Non-pigmented ciliary epithelial cell (primary cell): ENCODE measurements around the gene SNRNP48.

- RRBS: no CpG with 5 or more reads among the region's 12 CpGs
Observed at GRCh38 chr6:7058018-7058928, 49.5 kb upstream of the RREB1 start.

DNA sequence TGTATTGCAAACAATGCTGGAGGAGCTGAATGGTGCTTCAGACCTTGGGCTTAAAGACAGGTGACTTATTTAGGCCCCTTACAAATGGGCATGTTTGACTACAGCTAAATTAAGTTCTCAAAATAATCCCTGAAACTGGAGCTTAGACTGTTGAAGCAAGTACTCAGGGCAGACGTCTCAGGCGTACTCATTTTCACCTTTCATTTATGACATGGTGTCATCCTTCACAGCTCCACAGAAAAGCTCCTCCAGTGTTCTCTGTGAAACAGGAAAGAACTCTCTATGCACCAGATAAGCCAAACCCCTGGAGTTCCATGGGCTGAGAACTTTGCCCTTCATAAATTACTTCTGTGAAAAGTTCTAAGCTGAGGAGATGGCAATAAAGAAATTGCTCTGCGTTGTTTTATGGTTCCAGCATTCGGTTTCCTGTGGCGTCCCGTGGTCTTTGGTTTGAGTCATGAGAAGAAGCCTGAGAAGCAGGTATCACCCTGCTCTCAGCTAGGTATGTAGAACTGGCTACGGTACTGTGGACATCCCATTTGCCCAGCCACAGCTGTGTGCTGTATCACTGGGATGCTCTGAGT, 20.3 kb upstream of the RREB1 start:
- RRBS: no CpG with 5 or more reads among the region's 7 CpGs

DNA sequence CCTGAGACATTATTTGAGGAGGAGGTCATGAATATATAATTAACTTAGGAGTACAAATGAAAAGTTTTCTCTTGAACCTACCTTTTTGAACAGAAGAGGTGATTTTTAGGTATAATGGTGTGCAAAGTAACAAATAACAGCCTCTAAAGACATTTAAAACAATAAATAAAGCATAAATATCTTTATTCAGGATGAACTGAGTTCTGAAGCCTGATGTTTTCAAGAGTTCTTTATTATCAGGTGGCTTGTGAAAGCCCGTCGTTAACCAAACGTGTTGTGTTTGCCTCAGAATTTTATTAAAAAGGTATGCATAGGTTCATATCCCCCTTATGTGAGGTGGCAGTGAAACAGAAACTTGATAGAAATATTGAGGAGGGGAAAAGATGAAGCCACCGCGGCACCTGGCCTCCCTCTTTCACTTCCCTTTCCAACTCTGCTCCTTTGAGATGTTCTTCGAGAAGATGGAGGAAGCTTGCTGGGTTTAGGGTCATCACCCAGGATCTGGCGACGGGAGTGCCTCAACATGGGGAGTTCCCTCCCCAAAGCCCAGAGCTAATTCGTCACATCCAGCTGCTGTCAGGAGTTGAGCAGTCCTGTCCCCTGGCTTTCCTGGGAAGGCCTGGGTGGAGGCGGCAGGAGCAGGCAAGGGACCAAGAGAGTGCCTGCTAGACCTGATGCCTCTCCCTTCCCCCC, 29.0 kb downstream of the RREB1 start:
- RRBS: no CpG with 5 or more reads among the region's 10 CpGs

DNA sequence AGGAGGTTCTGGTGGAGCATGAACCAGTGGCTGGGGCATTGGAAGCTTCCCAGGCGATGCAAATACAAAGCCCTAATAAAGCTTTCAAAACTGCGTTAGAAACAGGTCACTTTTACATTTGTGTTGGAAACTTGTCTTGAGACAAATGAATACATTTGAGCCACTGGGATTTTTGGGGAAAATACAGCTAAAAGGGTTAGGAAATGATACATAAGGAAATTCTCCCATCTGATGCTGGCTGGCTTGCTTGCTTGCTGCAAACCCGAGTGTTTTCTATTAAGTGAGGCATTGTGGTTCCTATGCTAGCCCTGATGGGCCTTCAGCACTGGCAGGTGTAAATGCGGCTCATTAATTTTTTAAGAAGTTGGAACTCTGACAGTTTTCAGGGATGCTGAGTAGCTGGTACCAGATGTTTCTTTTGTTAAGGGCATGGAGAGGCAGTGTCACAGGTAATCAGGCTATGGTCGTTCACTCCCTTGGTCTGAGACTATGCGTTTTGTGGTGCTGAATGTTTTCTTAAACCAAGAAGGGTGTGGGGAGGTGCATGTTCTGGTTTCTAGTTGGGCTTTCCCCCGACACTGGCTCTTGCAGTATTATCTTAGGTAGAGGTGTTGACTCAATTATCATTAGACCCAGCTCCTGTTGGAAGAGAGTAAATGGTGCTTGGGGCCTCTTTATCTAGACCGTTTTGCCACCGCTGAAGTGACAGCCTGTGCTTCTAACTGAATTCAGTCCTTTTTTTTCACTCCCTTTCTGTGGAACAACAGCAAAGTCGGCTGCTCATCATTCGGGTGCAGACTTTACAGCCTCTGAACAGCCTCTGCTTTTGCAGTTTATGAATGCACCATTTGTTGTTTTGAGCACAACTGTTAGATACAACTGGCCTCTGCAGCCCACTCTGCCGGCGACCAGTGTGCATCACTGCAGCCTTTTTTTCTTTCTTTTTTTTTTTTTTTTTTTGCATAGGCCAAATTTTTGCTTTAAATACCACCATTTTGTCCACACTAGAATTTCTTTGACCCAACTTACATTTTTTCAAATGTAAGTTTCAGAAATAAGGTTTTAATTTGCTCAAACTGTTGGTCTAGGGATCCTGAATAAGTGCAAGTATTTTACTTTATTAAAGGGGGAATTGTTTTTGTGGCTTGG, 35.5 kb downstream of the RREB1 start:
- RRBS: no CpG with 5 or more reads among the region's 13 CpGs

DNA sequence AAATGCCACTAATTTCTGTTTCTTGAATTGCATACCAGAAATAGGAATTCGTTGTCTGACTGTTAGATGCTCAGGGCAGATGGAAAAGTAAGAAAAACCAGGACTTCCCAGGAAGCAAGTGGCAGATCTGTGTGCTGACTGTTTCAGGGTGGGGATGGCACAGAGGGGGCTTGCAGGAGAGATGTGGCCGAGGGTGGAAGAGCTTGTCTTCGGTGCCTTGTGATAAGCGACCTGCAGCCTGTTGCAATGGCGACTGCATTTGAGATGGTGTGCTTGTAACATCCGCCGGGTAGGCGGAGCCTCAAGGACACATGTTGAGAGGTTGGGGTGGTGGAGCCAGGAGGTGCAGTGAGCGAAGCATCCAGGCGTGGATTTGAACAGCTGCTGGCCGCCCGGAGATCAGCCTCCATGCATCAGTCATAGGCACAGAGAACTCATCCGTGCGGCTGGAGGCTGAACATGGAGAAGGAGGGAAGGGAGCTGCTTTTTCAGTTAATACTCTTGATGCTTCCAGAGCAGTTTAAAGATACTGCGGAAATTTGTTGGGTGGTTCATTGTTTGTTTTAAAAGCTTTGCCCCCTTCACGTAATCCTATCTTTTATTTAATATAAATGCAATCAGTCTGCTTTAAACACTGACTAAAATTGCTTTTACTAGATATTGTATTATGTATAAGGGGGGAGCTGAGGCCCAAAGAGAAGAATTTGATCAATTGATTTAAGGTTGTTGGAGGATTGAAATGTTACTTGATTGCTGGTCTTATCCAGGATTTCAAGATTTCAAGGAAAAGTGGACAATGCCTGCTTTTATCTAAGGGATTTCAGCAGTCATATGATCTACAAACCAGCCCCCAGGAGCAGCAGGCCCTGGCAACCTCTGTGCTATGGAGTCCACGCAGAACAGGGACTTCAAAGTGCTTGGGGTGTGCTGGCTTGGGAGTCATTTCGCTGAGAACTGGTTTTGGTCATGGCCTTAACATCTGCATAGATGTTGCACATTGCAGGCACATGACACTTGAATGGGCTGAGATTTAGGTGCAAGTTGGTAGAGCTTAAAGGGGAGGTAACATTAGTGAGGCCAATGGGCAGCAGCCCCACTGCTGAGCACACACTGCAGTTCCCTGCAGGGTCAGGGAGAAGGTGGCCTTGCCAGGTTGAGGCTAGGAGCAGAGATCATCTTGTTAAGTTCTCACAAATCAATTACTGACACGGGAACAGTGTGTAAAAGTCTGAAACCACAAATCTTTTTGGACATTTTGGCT, 43.3 kb downstream of the RREB1 start:
- RRBS: 69% methylated on average over 5 of the region's 19 CpGs

- RRBS: no CpG with 5 or more reads among the region's 6 CpGs
Observed at GRCh38 chr6:7165617-7166048, 57.9 kb downstream of the RREB1 start.

- RRBS: no CpG with 5 or more reads among the region's 18 CpGs
Observed at GRCh38 chr6:7166112-7167244, 58.7 kb downstream of the RREB1 start.

GRCh38 chr6:7238453-7239606, 74.2 kb downstream of the SSR1 start:
- RRBS: no CpG with 5 or more reads among the region's 16 CpGs

DNA sequence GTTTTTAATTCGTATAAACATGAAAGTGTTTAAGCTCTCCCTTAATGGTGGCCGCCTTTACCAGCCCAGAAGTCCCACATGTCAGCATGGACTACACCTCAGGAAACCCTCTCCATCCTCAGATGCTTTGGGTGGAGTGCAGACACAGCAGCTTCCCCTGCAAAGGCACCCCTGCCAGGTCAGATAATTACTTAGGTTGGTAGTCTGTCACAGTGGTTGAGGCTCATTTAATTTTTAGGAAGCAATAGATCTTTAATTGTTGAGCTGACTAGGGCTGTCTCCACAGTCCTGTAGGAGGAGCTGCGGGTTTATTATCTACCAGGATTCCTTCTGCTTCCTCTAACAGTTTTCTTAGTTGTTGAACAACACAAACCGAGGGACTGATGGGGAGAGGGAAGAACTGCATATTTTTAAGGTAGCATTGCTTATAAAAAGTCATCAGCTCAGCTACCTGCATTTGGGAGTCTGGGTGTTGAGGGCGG, 69.9 kb downstream of the SSR1 start:
- RRBS: no CpG with 5 or more reads among the region's 5 CpGs

DNA sequence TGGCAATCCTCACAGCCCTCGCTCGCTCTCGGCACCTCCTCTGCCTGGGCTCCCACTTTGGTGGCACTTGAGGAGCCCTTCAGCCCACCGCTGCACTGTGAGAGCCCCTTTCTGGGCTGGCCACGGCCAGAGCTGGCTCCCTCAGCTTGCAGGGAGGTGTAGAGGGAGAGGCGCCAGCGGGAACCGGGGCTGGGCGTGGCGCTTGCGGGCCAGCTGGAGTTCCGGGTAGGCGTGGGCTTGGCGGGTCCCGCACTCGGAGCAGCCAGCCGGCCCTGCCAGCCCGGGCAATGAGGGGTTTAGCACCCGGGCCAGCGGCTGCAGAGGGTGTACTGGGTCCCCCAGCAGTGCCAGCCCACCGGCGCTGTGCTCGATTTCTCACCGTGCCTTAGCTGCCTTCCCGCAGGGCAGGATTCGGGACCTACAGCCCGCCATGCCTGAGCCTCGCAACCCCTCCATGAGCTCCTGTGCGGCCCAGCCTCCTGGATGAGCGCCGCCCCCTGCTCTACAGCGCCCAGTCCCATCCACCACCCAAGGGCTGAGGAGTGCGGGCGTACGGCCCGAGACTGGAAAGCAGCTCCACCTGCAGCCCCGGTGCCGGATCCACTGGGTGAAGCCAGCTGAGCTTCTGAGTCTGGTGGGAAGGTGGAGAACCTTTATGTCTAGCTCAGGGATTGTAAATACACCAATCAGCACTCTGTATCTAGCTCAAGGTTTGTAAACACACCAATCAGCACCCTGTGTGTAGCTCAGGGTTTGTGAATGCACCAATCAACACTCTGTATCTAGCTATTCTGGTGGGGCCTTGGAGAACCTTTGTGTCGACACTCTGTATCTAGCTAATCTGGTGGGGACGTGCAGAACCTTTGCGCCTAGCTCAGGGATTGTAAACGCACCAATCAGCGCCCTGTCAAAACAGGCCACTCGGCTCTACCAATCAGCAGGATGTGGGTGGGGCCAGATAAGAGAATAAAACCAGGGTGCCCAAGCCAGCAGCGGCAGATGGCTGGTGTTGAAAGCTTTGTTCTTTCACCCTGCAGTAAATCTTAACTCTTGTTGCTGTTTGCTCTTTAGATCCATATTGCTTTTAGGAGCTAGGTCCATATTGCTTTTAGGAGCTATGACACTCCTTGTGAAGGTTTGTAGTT, 31.4 kb upstream of the SSR1 start:
- RRBS: no CpG with 5 or more reads among the region's 45 CpGs

- RRBS: 2% methylated on average over 11 of the region's 23 CpGs
Observed at GRCh38 chr6:7389149-7389590, 372 bp downstream of the CAGE1 start.

- RRBS: under 1% methylated on average over 23 of the region's 72 CpGs
Observed at GRCh38 chr6:7589825-7590906, at the start of gene SNRNP48. TSS of gene SNRNP48 (plus strand) at chr6:7590198.

DNA sequence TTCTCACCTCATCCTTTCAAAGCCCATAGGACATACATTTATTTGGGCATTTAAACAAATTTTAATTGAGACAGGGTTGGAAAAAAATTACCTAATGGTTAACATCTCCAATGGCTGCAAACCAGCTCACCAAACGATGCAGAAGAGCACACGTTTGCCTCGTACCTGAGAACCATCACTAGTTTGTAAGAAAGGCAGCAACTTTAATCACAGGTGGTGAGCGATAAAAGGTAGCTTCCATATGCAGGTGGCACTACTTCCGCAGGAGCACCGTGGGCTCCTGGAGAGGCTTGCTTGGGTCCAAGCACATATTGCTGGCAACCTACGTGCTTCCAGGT, 31.2 kb downstream of the TXNDC5 start:
- RRBS: no CpG with 5 or more reads among the region's 7 CpGs

DNA sequence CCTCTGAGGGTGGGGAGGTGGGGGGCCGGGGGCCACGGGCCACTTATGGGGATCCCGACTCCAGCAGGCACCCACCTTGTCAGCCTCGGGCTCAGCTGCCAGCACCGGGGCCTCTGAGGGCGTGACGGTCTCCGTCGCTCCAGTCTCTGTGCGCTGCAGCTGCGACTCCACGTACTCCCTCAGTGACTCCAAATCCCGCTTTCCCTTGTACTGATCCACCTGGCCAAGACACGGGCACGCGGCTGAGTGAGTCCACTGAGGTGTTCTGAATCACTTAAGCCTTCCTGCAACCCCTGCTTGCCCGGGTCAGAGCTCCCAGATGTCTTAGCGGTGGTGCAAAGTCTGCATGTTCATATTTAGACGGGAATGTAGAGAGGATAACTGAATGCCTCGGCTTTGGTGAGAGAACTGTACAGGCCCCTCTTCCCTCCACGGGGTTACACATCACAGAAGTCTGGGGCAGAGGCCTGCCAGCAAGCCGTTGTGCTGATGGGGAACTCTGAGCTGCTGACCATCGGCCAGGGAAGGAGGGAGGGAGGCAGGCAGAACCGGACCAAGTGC, 21.9 kb downstream of the TXNDC5 start:
- RRBS: 97% methylated on average over 5 of the region's 24 CpGs

GRCh38 chr6:8028409-8028640, 35.9 kb downstream of the BLOC1S5 start:
- RRBS: no CpG with 5 or more reads among the region's 1 CpG

DNA sequence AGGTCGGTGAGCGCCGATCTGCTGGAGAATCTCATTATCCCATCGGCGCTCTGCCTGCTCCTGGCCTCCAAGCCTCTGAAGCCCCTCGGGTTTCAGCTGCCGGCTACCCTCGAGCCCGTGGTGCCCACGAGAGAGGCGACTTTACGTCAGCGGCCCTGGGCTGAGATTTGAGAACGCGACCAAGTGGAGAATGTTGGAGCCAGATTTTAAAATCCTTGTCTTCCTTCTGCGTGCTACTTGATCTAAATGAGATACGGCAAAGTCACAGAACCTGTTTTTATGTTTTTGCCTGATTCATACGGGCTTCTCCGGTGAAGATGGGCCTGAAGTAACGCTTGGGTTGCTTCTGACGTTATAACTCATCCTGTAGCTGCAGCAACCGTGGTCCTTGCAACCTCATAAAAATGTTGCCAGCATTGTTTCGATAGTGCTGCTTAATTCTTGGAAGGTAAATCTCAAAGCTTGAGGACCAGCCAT, 424 bp upstream of the SLC35B3 start:
- RRBS: no CpG with 5 or more reads among the region's 23 CpGs

DNA sequence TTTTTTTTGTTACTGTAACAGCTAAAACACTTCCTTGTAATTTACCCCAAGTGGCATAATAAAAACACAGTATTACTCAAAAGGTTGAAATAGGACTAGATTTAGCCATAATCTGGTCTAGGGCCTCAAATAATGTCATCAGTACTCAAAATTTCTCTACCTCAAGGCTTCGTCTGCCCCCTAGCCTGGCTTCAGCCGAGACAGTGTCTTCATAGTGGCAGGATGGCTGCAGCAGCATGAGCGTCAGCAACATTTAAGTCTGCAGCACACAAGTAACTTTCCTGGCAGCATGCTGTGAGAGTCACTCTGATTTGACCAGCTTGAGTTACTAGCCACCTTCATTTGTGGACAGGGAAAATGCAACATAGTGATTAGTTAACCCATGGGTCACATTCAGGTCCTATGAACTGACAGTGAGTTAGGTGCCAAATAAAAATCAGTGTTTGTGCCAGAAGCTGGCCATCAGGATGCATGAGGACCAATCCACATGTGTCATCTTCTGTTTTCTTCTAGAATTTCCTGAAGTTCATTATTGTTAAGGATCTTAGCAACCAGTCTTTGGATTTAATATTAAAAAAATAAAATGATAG, 209.9 kb upstream of the SLC35B3 start:
- RRBS: no CpG with 5 or more reads among the region's 3 CpGs

- RRBS: no CpG with 5 or more reads among the region's 2 CpGs
Observed at GRCh38 chr6:8670703-8671289, 235.5 kb upstream of the SLC35B3 start.

- RRBS: no CpG with 5 or more reads among the region's 11 CpGs
Observed at GRCh38 chr6:8983088-8983466, 547.7 kb upstream of the SLC35B3 start.

DNA sequence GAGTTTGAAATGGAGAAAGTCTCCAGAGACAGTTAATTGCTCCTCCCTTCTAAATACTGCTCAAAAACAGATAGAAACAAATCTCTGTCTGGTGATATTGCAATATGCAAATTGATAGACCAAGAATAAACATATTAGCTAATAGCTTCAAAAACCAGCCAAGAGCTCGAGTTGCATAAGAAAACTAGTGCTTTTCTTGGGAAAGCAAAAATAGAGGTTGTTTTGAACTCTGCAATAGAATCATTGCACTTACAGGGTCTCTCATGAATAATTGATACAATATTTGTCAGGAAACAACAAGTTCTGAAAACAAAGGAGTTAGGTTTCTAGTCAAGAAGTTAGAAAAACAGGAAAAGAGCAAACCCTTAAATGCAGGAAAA, 665.9 kb upstream of the SLC35B3 start:
- RRBS: no CpG with 5 or more reads among the region's 1 CpG